Right atrium auricular region (tissue), 2 donors: ENCODE results near the gene AEN.

DNA sequence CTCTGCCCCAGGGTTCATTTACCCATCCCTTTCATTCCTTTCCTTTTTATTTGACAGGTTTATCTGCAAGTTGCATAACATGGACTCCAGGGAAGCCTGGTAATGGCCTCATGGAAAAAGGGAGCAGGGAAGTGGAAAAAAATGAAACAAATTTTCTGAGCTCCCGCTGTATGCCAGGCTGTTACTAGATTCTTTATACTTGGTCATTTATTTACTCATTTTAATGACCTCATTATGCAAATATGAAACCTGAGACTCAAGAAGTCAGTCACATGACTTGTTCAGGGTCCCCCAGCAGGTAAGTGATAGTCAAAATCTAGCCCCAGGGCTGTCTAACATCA lies 32.8 kb upstream of the AKAP13 start:
- PRO-cap = no peak
- RAMPAGE, long total RNA, 2 experiments = no peak in any of the 2 experiments

DNA sequence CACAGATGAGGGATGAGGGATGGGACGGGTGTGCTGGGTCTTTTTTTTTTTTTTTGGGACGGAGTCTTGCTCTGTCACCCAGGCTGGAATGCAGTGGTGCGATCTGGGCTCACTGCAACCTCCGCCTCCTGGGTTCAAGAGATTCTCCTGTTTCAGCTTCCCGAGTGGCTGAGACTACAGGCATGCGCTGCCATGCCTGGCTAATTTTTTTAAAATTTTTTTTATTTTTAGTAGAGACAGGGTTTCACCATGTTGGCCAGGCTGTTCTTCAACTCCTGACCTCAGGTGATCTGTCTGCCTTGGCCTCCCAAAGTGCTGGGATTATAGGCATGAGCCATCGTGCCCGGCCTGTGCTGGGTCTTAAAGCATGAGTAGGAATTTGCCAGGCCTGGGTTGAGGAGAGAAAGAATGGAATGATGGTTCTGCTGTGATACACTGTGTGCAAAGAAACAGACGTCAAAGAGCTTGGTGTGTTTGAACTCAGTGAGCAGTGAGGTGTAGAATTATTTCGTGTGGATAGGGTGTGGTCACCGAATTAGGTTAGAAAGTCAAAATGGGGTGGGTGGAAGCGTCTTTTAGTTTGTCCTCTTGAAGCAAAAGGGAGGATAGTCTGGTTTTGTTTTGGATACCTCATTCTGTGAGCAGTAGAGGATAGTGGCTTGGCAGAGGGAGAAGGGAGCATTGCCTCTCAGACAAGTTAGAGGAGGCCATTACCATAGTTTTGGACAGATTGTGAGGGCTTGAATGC lies 27.0 kb downstream of the AKAP13 start:
- PRO-cap = no peak
- RAMPAGE, long total RNA, 2 experiments = no peak in any of the 2 experiments

- PRO-cap = no peak
- RAMPAGE, long total RNA, 2 experiments = no peak in any of the 2 experiments
Observed at GRCh38 chr15:85482741-85483247, 102.4 kb downstream of the AKAP13 start.

DNA sequence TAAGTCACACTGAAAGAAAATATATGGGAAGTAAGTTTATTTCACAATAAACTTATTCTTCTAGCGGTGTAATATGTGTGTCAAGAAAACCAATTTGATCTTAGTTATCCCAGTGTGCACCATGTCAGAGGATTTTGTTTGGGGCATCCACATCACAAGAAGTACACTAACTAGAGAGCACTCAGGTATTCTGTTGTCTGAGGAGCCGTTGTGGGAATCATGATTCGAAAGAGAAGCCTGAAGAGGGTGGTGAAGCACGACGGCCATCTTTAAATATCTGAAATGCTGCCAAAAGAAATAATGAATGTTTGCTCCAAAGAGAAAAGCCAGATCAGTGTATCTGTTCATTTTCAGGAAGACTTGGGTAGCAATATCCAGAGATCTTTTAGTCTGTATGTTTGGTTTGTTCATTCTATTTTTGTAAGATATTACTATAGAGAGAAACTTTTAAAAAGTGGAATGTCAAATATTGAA lies 180.7 kb downstream of the KLHL25 start:
- PRO-cap = no peak
- RAMPAGE, long total RNA, 2 experiments = no peak in any of the 2 experiments

DNA sequence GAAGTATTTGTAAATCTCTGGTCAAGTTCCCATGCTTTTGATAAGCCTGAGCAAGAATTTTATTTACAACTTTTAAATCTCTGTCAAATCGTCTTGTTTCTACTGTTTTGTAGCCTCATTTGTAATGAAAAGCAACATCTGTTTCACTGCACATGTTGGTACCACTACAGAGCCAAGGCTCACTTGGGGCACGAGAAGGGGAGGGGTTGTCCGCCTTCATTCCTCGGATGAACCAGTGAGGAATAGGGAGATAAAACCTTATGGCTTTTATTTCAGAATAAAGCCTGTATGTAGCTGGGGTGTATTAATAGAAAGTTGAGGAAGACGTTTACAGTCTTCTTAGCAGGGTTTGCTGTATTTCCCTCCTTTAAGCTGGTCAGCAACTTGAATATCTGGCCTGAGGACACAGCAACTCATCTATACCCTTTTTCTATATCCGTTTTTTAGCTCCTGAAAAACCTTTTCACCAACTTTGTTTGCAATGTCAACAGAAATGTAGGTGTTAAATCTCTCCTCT lies 176.8 kb downstream of the KLHL25 start:
- PRO-cap = no peak
- RAMPAGE, long total RNA, 2 experiments = no peak in any of the 2 experiments

- PRO-cap = no peak
- RAMPAGE, long total RNA, 2 experiments = no peak in any of the 2 experiments
Observed at GRCh38 chr15:85619907-85620655, 174.6 kb downstream of the KLHL25 start.

DNA sequence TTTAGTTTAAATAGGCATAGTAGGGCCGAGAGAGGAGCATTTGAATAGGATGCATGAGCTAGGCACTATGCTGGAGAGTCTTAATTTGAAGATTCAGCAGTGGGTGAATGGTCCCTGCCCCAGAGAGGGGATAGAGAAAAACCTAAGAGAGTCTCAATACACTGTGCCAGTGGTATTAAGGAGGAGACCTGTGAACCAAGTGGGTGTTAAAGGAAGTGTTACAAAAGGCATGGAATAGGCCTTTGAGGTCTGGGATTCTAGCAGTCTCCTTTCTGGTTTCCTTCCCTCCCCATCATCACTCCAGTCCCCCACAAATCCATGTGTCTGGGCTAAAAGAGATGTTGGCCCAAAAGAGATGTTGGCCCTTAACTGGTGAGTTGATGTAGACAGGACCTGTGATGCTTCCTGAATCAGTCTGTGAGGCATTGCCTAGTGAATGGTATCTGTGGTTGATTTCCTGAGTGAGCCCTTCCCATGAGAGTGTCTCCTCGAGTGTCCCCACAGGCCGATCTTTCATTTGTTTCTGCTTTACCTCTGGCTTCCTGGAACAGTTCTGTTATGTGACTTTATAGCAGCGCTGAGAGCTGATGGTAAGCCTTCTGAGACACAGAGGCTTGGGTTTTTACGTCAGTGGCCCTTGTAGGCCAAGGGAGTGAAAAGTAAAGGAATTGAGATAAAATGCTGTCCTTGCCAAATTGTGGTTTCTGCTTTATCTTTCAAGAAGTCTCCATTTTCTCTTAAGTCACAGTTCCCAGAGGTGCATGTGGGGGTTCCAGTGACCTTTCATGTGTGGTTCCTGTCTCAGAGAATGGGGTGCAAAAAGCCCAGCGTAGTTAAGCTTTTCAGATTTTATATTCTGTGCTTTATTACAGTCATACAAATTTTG lies 87.8 kb downstream of the KLHL25 start:
- PRO-cap = bidirectional peak, plus-strand start at position 452 of the sequence, minus-strand start at position 434 of the sequence; bidirectional peak, plus-strand start at position 559 of the sequence, minus-strand start at position 562 of the sequence
- RAMPAGE, long total RNA, 2 experiments = no peak in any of the 2 experiments

DNA sequence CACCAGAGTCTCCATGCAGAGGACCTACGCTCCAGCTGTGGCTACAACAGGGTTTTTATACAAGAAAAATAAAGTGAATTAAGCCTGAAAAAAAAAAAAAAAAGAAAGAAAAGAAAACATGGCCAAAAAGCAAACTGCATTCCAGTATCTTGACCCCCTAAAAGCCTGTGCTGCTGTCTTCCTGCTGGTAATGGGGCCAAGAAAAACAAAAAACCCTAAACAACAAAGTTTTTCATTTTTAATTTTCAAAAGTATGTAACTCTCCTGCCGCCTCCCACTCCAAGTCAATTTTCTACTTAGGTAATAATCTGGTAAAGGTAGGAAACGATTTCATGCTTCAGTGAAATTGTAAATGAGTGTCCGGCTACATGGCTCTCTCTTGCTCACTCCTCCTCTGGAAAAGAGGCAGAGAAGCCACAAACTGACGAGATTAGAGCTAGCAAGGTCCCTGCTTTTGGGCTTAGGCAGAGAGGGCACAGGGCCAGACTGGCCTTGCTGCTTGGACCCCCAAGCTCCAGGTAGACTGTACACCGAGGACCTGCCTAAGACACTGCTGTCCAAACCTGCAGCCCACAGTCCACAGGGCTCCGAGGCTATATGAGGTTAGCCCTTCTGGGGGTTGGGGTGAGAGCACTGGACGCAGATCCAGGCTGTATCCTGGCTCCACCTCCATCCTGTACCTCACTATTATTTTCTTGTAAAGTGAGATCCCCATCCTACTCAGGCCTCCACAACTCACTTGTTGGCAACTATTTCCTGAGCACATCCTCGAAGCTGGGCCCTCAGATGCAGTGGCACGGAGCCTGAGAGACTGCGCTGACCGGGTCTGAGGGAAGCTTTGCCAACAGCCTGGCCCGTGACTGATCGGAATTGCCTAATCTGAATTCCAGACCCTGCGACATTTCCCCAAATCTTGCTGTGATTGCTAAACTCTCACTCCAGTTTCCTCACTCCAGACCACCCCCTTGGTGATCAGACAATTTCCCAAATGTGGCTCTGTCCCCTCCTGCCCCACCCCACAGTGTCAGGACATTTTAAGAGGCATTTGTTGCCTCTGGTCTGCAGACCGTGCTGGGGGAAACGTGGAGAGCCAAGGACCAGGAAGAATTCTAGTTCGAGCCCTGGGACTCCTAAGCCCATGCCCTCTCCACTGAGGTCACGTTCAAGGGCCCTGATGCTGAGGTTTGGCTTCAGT lies 23.2 kb downstream of the KLHL25 start:
- PRO-cap = bidirectional peak, plus-strand start at position 1,064 of the sequence, minus-strand start at position 793 of the sequence
- RAMPAGE, long total RNA, 2 experiments = no peak in any of the 2 experiments

DNA sequence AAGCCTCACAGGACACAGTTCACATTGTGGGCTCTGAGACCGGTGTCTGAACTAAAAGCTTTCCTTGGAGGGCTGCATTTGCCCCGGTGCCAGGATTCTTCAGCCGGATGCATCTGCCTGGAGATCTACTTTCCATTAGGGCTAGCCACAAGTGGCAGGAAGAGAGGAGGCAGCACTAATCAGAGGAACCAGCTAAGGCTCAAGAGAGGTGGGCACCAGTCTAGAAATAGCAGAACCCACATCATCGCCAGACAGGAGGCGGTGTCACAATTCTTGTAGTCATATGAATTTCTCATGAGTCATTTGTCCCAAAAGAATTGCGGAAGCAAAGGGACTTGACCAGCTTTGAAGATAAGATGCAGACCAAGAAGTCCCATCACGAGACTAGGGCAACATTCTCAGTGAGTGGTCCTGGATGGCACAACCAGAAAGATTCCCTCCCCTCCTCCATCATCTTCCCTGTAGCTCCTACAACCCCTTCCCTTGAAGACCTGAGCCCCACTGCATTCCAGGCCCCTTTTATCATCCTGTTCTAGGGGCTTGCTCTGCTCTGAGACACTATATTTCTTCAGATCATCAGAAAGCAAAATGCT lies 353.5 kb downstream of the NTRK3 start:
- PRO-cap = unidirectional peak, plus-strand start at position 395 of the sequence
- RAMPAGE, long total RNA, 2 experiments = no peak in any of the 2 experiments

DNA sequence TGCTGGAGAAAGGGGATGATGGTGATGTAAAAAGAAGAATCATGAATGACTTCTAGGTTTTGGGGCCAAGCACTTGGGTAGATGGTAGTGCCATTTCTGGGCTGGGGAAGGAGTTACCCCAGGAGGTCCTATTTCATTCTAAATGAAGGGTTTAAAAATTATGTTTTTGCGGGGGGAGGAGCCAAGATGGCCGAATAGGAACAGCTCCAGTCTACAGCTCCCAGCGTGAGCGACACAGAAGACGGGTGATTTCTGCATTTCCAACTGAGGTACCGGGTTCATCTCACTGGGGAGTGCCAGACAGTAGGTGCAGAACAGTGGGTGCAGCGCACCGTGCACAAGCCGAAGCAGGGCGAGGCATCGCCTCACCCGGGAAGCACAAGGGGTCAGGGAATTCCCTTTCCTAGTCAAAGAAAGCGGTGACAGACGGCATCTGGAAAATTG lies 100.4 kb upstream of the NTRK3 start:
- PRO-cap = no peak
- RAMPAGE, long total RNA, 2 experiments = no peak in any of the 2 experiments

GRCh38 chr15:88542111-88542879 lies 4.2 kb downstream of the DET1 start:
- PRO-cap = unidirectional peak, plus-strand start at chr15:88542530
- RAMPAGE, long total RNA, 2 experiments = no peak in any of the 2 experiments

GRCh38 chr15:88603956-88604251 lies 17.2 kb upstream of the AEN start:
- PRO-cap = no peak
- RAMPAGE, long total RNA, 2 experiments = no peak in any of the 2 experiments

DNA sequence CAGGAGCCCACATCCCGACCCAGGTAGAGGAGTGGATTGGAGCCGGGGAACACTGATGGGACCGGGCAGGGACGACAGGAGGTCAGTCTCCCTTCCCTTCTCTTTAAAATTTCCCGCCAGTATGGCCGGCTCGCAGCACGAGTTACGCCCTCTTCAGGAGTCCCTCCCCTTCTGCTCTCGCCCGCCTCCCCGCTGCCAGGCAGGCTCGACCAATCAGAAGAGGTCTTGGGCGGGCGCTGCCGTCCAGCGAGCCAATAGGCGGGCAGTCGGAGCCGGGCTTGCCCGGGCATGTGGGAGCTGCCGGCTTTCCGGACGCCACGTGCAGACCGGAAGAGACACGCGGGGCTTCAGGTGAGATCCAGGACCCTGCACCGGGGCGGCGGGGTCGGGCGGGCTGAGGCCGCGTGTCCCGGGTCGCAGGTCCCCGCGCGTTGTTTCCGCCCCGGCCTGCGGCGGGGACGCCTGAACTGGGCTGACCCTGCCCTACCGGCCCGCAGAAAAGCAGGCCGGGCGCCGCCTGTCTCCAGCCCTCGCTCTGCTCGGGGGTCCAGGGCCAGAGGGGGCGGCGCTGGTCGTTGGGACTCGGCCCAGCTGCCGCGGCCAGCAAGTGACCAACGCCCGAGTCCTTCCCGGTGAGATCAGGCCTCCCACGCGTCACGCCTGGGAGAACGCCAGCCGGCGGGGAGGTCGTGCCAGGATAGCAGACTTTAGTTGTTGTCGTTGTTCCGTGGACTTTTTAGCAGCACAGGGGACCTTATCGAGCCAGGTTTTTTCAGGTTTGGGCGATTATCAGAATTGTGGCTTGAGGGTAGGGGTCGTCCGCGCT lies at the start of gene AEN:
AEN (plus strand) TSS at position 309 of the 826 bp plus-strand sequence.
- PRO-cap = unidirectional peak, plus-strand start at position 265 of the sequence; bidirectional peak, plus-strand start at position 674 of the sequence, minus-strand start at position 611 of the sequence
- RAMPAGE, long total RNA, 2 experiments = start-site peak on the plus strand in 1 of 2 experiments, centred at position 318 of the sequence, 38 reads per replicate

DNA sequence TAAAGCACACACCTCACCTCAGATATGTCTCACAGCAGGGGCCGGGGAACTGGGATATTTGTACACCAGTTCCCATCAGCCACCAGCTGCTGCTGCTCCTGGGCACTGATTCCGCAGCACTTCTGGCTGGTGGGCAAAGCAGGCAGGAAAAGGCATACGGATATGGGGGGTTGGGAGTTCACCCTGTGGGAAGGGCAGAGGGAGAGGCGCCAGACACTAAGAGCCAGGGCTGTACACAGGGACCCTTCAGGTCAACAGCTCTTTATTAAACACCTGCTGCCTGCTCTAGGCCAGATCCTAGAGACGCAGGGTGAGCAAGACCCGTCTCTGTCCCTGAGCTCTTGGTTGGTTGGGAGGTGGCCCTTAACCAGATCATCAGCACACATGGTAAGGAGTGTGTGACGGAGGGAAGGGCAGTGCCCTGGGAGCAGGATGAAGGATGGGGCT lies 14.1 kb downstream of the ISG20 start:
- PRO-cap = no peak
- RAMPAGE, long total RNA, 2 experiments = no peak in any of the 2 experiments

GRCh38 chr15:88704778-88705923 lies 66.3 kb downstream of the ISG20 start:
- PRO-cap = unidirectional peak, plus-strand start at chr15:88705053; bidirectional peak, plus-strand start at chr15:88705530, minus-strand start at chr15:88705277
- RAMPAGE, long total RNA, 2 experiments = no peak in any of the 2 experiments

- PRO-cap = no peak
- RAMPAGE, long total RNA, 2 experiments = no peak in any of the 2 experiments
Observed at GRCh38 chr15:88905284-88905993, 7.7 kb downstream of the MFGE8 start.

GRCh38 chr15:89018247-89018858 lies 69.9 kb upstream of the ABHD2 start:
- PRO-cap = no peak
- RAMPAGE, long total RNA, 2 experiments = no peak in any of the 2 experiments

- PRO-cap = bidirectional peak, plus-strand start at chr15:89102211, minus-strand start at chr15:89102023
- RAMPAGE, long total RNA, 2 experiments = no peak in any of the 2 experiments
Observed at GRCh38 chr15:89101770-89102524, 13.7 kb downstream of the ABHD2 start.

DNA sequence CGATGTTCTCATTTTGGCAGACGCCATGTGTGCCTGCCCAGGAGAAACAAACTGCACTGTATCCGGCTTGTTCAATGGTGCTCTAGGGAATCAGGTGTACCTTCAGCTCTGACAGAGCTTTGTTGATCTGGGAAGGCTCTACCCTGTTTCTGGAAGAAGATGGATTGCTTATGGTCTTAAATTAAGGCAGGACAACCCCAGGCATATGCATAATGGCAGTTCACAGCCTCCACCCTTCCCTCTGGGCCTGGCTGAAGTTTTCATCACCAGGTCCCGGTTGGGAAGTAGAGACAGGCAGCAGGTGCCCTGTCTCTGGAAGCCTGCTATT lies 34.1 kb downstream of the ABHD2 start:
- PRO-cap = no peak
- RAMPAGE, long total RNA, 2 experiments = no peak in any of the 2 experiments

- PRO-cap = no peak
- RAMPAGE, long total RNA, 2 experiments = no peak in any of the 2 experiments
Observed at GRCh38 chr15:89137411-89138555, 49.5 kb downstream of the ABHD2 start.